ENCODE measurements around a stretch of chr18.

DNA sequence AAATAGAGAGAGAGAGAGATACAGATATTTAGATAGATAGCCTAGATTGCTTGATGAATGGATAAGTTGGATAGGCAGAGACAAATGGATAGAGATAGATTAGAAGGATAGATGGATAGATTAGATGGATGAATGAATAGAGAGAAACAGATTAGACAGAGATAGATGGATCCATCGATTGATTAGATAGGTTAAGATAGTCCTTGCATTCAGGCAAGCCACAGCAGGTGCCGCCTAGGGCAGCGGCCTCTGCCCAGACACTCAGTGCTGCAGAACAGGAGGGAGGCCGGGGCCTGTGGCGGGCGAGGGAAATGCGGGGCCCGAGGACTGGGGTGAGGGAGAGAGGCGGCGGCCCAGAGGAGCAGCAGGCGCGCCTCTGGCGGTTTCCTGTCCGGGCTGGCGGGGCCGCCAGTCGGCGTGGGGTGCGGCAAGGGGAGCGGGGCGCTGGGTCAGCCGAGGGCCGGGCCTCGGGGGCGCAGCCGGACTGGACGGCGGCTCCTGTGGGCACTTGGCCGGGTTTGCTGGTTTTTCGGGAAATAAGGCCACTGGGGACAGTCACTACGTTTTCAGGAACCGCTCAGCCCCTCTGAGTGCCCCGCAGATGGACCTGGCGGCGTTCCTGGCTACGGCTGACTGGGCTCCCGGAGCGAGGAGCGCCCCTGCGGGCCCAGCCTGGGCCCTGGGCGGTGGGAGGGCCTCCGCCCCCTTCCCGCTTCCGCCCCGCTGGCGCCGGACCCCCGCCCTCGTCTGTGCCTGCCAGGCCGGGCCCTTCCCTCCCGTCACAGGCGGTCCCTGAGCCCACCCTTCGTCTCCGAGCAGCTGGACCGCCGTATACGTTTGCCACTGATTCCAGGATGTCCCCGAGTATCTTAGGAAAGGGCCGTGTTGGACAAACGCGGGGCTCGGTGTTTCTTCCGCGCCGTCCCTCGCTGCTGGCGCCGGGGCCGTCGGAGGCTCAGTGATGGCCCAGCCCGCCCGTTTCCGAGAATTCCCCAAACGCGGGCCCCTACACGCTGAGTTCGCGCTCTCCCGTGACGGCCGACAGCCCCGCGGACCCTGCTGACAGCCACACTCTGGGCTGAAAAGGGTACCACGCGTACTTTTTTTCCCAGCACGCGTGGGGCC, 84.7 kb downstream of the FAM210A start:
- PRO-cap: no peak

DNA sequence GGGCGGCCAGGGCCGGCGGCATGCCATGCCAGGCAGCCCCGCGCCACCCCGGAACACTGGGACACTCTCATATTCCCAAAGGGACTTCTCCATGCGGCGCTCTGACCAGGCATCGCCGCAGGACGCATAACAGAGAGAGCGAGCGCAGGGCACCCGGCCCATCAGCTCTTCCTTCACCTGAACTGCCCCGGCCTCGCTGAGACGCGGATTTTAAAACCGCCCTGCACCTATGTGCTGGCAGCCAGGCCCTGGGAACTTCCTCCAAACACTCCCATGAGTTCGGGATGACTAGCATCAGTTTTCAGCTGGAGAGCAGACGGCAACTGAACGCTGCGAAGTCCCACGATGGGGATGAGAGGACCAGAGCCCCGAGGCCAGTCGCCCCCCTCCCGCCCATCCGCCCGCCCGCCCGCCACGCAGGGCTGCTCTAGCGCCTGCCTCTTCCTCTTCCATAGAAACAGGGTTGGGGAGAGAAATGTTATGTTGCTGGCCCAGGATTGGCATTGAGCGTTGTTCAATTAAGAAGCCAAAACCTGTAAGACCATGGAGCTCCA, 44.9 kb downstream of the MC5R start:
- PRO-cap: no peak

DNA sequence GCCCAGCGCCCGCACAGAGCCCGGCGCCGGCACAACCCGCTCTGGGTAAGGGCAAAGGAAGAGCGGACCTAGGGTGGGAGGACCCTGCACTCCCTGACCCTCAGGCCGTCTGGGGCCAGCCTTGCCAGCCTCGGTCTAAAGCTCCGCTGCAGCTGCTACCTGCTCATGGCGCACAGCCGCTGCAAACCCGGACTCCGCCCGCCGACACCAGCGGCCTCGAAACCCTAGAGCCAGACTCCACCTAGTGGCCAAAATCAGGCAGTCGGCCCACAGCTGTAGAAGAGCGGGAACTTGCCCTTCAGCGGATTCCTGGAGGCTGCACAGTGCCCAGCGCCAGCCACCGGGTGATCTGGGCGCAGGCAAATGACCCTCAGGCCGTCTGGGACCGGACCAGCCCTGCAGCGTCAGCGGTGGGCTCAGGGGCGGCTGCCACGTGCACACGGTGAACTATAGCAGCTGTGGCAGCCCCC, 84.9 kb downstream of the POTEC start:
- PRO-cap: unidirectional peak, minus-strand start at position 189 of the sequence

GRCh38 chr18:15197436-15198060, 449.6 kb downstream of the ANKRD30B start:
- PRO-cap: no peak

DNA sequence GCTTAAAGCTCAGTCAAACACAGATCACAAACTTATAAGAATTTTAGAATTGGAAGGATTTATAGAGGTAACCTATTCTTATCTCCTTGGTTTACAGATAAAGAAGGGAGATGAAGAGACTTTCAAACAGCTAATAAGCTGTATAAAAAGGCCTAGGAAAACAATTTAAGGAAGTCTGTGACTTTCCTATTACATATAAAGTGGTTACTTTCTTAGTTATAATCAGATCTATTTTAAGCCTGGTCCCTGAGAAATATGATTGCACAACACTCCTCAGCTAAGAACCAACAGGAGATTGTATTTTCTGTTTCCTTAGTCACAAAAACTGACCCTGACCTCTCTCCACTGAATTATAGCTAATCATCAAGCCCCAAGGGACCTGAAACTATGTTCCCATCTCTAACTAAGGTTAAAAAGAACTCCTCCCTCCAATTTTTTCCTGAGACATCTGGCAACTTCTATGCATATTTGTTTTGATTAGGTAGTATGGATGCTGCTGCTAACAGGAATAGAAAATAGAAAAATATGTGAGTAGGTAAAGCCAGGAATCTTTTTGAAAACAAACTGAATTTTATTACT, 106.9 kb downstream of the ROCK1 start:
- PRO-cap: no peak

DNA sequence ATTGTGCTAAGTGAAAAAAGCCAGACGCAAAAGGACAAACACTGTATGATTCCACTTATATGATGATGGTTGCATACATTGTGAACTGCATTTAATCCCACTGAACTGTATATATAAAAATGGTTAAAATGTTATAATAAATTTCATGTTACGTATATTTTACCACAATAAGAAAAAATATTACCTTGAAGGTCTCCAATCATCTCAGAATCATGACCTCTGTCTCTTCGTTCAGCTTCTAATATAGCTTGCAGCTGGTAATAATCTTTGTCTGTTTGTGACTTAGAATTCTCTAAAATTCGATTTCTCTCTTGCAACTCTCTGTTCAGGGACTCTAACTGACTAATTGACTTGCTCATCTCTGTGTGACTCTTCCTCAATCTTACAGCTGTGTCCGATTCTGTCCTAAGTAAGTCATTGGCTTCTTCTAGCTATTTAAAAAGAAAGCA, 105.4 kb downstream of the ROCK1 start:
- PRO-cap: no peak

DNA sequence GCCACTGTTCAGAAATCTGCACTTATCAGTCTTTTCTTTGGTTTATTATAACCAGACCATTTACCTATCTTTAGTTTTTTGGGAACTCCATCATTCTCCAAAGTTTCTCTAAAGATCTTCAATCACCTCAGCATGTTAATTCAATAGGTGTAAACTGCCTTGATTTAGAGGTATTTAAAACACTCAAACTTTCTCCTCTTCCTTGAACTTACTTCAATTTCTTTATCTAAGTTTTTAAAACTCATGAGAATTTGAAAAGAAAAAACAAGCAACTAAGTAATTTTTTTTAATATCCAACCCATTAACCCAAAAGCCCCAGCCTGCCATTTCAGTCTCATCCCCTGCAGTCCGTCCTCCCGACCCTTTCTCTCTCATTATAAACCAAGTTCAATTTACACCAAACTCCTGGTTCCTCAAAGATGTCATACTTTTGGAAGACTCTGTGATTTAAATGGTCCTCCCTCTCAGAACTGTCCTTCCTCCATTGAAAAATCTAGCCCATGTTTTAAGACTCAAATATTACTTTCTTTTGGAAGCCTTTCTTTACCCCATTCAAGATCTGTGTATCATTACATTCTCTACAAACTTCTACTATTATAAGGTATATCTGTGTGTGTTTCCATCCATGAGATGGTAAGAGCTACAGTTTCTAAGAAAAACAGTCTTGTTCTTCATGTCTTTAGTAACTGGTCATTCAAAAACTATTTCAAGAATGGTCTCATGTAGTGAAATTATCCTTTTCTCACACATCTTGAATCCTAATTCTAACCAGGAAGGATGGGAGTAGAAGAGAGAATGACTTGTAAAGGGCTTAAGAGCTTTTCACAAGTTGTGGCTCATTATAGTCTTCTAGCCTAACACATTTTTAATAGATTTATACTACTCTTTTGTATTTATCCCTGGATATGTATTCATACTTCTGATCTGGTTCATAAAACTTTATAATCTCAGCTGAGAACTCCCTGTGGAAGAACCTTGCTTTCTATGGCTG, 47.5 kb downstream of the ROCK1 start:
- PRO-cap: no peak

GRCh38 chr18:21112179-21112569, 561 bp upstream of the ROCK1 start:
- PRO-cap: bidirectional peak, plus-strand start at chr18:21112396, minus-strand start at chr18:21112379

DNA sequence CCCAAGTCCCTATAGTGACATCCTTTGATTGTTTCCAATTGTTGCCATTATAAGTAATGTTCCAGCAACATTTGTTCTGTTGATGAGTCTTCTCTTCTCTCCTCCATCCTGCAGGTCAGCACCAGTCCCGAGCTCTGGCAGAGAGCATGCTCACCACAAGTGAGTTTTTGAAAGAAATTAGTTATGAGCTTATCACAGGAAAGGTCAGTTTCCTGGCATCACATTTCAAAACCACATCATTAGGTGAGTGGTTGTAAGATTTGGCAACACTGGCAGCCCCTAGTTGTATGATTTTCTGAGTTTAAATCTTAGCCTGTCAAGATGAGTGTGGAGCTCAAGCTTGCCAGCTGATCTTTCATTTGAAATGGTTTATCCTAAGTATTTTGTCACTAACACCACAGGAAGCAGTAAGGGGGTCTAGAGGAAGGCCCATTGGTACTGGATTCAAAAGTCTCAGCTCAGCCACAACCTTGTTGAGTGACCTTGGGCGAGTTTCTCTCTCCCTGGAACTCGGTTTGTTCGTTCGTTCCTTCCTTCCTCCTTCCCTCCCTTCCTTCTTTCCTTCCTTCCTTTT, 149.5 kb downstream of the ESCO1 start:
- PRO-cap: no peak

- PRO-cap: no peak
Observed at GRCh38 chr18:21518457-21518939, 82.0 kb downstream of the ESCO1 start.

GRCh38 chr18:21599407-21599901, 1.1 kb downstream of the ESCO1 start:
- PRO-cap: unidirectional peak, plus-strand start at chr18:21599789

GRCh38 chr18:21605121-21605574, 4.6 kb upstream of the ESCO1 start:
- PRO-cap: no peak

DNA sequence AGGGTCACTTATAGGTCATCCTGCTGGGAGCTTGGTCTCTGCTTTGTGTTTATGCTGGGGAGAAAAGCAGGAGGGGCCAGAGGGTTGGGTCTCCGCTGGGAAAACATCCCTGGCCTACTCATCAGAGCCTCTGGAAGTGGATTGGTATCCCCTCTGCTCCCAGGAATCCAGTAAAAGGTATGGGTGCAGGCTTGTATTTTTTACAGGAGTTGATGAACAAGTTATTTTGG, 188.5 kb upstream of the GATA6 start:
- PRO-cap: no peak

- PRO-cap: no peak
Observed at GRCh38 chr18:22191221-22191596, 21.8 kb downstream of the GATA6 start.

- PRO-cap: no peak
Observed at GRCh38 chr18:22427871-22428208, 10.1 kb upstream of the CTAGE1 start.

DNA sequence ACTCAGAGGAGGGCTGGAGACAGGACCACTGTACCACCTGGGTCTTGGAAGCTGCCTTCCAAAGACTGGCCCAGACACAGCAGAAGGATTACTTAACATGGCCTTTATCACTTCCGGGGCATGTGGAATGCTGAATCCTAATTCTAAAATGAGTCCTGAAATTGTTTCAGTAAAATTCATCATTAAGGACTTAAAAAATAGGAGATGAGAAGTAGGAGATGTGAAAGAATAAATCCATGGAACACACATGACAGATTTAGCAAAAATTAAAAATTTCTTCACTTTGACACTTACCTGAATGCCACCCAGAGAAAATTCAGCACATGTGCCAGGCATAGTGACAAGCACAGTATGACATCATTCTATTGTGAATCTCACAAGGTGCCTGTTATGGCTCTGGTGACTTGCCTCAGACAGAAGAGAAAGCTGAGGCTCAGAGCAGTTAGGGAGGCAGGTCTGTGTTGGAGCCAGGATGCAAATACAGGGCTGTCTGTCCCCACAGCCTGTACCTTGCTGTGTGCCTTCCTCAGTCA, 37.5 kb upstream of the CTAGE1 start:
- PRO-cap: no peak

DNA sequence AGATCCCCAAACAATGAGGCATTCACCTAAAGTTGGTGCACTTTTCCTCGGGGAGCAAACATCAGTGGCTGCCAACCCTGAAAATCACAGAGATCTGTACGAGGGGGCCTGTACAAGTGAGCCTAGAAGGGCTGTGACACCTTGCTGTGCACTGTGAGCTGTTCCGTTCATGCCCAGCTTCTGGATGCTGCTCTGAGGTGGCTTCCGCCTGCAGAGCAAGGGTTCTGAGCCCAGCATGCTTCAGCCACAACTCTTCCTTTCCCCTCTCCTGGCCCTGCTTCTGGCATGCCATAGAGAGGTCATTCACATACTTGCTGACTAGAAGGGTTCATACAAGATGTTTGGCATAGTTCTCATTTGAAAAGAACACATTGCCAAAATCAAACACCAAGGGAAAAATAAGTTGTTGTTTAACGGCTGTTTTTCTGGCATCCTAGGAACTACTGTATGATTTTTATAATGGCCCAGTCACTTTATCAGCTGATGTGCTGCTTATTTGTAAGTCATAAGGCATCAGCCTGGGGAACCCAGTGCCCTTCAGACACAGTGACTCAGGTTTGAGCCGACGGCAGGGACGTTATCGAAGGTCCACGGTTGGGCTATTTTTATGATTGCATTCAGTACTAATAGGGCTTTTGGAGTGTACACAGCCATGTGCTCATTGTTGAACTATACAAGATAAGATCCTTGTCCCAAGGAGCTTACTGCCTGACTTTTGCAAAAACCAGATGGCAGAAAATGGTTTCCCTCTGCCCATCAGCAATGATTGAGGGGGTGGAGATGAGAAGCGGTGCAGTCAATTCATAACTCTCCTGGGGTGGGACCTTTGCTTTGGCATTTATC, 53.9 kb upstream of the CTAGE1 start:
- PRO-cap: no peak

DNA sequence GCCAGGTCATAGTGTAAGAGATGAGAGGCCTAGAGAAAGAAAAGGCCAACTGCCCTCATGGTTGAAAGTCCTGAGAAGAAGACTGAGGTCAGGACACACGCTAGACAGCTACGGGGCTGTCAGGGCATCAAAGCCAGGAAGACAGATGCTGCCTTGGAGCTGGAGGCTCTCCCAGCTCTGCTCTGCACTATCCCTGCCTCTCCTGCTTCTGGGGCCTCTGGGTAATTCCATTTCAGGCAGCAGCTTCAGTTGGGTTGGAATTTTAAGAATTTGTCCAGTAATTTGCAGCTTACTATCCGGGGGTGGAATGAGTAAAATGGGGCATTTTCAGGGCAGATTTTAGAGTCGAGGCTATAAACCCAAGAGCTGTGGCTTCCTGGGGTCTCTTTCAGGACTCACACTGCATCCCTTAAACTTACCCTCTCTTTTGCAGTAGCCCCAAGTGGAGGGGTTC, 76.2 kb upstream of the CTAGE1 start:
- PRO-cap: no peak

GRCh38 chr18:22556538-22557351, 139.0 kb upstream of the CTAGE1 start:
- PRO-cap: no peak

DNA sequence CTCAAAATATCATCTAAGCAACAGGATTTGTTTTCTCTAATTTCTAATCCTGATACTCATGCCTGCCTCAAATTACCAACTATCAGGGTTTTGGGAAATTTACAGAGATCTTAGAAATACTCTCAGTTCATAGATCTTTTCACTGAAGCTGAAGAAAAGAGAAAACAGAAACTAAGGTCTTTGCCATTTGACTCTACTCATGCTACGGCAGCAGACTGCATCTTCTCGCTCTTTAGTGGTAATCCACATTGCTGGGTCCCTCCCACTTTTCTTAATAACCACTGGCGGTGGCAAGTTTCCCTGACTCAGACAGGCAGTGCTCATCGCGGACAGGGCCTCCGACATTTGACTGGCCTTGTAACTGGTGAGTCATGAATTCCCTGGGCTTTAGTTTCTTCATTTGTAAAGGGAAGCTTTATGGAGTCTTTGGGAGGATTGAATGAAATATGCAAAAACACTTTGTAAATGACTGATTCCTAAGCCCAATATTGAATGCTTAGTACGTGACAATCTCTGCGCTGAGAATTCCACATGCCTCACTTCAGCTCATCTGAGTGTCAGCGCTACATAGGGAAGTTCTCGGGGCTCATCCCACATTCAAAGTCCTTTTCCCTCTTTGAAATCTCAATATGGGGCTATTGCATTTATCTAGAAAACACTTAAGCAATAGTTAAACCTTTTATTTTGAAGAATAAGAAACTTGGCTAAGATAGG, 238.1 kb upstream of the RBBP8 start:
- PRO-cap: no peak